ENCODE measurements around the gene ANXA1.

GRCh38 chr9:70481539-70481815 lies 67.0 kb upstream of the KLF9 start:
- PRO-cap: unidirectional peak, plus-strand start at chr9:70481749
- RAMPAGE, long total RNA: no peak

GRCh38 chr9:70563081-70564349 lies 149.1 kb upstream of the KLF9 start:
- PRO-cap: unidirectional peak, minus-strand start at chr9:70563465; unidirectional peak, minus-strand start at chr9:70563834
- RAMPAGE, long total RNA: no peak

GRCh38 chr9:71638483-71639152 lies 129.7 kb downstream of the CEMIP2 start:
- PRO-cap: no peak
- RAMPAGE, long total RNA: no peak

DNA sequence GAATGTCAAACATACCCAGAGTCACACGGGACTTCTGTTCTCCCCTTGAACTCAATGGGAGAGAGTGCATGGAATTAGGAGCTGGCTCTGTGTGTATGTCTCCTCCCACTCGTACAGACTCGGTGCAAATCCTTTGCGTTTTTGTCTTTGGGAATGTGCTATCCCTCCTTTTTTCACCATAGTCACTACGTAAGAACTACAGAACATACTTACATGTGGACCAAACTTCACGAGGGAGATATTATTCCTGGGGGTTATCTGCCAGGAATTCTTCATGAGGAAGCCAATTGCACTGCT lies 56.5 kb downstream of the CEMIP2 start:
- PRO-cap: no peak
- RAMPAGE, long total RNA: no peak

GRCh38 chr9:71758602-71759186 lies 9.6 kb downstream of the CEMIP2 start:
- PRO-cap: no peak
- RAMPAGE, long total RNA: no peak

DNA sequence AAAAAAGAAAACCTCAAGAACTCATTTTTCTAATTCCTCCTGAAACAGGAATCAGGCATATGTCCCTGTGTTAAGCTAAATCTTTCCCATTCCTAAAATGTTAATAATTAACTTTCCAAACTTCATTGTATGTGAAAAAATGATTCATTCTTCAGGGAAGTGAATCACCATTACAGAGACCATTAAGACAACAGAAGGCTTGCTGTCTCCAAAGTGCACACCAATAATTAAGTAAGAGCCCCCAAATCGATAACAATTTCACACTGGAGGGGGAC lies 5.3 kb downstream of the CEMIP2 start:
- PRO-cap: no peak
- RAMPAGE, long total RNA: no peak

DNA sequence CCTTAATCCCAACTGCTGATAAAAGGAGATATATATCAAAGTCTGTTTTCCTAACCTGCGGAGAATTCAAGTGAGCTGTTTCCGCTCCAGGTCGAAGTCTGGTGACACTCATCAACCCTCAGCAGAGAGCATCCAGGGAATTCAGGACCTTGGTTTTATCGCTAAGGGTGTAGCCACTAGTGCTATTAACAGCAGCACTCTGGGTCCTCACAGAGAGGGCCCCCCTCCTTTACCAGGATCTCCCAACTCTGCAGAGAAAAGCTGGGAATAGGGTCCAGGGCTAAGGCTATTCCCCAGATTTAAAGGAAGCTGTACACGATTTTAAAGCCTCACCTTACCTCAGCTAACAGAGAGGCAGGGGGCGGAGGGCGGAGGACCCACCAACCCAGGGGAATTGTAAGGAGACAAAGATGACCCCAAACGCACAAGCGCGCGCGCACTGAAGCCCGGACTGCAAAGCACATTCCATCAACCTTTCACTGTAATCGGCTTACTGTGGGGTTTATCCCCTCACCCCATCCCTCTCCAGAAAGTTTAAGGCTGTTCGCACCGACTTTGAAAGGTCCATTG lies 770 bp downstream of the CEMIP2 start:
- PRO-cap: no peak
- RAMPAGE, long total RNA: no peak

GRCh38 chr9:71768990-71770191 lies 1.1 kb upstream of the CEMIP2 start:
- PRO-cap: bidirectional peak, plus-strand start at chr9:71769046, minus-strand start at chr9:71768890; unidirectional peak, minus-strand start at chr9:71769466; unidirectional peak, minus-strand start at chr9:71769663; unidirectional peak, minus-strand start at chr9:71769683
- RAMPAGE, long total RNA: start-site peak on the minus strand at chr9:71769421-71769466, 25 reads

- PRO-cap: no peak
- RAMPAGE, long total RNA: no peak
Observed at GRCh38 chr9:71945180-71945433, 33.7 kb downstream of the C9orf85 start.

GRCh38 chr9:72127892-72128201 lies 21.4 kb upstream of the GDA start:
- PRO-cap: no peak
- RAMPAGE, long total RNA: no peak

DNA sequence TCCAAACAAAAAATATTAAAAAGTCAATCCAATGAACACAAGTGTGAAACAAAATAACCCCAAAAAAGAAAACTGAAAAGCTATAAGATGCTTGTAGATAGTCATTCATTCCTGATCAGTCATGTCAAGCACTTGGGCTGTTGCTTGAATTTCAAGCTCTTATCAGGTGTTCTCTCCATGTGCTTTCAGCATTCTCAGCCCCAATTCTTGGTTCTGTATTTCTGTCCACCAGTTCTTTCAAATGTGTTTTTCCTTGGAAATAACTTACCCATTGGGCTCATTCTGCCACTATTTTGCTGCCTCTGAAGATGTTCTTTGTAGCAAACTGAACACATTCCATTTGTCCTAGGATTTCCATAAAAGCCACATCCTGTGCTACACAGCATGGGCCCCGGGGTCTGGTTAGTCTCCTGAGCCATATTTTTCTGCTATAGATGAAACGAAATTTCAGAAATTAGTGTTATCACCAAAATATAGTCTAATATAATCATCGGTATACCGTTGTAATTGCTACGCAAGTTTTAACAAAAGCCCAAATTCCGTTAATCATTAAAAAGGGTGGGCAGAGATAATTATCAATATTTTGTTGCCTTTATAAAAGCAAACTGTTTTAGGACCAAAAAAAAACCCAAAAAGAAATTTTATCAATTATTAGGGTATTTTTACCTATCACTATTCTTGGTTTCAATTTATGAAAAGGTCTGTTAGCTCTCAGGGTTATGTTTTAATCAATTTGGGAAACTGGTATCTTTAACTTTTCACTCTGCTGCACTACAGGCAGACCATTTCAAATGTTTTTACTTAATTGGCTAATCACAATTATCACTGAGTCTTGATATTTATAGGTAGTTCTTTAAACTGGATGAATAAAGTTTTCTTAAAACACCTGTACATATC lies 4.4 kb downstream of the ZFAND5 start:
- PRO-cap: no peak
- RAMPAGE, long total RNA: no peak

DNA sequence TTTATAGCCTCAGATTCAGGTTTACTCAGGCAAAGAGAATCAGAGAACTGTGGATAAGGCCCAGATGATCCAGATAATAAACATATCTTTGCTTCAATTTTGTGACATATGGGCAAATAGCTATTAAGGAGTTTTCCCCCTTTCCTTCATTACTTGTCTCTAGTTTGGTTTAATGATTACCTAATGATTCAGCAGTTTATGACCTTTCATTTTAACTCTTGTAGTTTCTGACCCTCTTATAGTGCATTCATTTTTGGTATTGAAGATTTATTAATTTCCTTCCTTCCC lies 60.5 kb upstream of the TMC1 start:
- PRO-cap: no peak
- RAMPAGE, long total RNA: no peak

- PRO-cap: no peak
- RAMPAGE, long total RNA: no peak
Observed at GRCh38 chr9:72984972-72985537, 32.2 kb upstream of the ALDH1A1 start.

- PRO-cap: no peak
- RAMPAGE, long total RNA: no peak
Observed at GRCh38 chr9:73050808-73051321, 98.0 kb upstream of the ALDH1A1 start.

- PRO-cap: bidirectional peak, plus-strand start at chr9:73151865, minus-strand start at chr9:73151744
- RAMPAGE, long total RNA: start-site peak on the plus strand at chr9:73151854-73151909, 7,707 reads
Observed at GRCh38 chr9:73151451-73152462, at the start of gene ANXA1. ANXA1 (plus strand) TSS chr9:73151865.

DNA sequence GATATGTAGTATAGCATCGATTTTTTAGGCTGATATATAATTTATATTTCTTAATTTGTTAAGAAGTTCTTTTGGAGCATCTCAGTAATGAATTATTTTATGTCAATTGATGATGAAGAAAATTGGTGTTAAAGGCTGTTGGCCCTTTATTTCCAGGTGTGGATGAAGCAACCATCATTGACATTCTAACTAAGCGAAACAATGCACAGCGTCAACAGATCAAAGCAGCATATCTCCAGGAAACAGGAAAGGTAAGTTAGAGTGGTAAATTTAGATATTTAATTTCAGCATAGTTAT lies 7.5 kb downstream of the ANXA1 start:
- PRO-cap: no peak
- RAMPAGE, long total RNA: start-site peak on the plus strand centred at position 65 of the sequence, 373 bp wide, 1,647 reads

DNA sequence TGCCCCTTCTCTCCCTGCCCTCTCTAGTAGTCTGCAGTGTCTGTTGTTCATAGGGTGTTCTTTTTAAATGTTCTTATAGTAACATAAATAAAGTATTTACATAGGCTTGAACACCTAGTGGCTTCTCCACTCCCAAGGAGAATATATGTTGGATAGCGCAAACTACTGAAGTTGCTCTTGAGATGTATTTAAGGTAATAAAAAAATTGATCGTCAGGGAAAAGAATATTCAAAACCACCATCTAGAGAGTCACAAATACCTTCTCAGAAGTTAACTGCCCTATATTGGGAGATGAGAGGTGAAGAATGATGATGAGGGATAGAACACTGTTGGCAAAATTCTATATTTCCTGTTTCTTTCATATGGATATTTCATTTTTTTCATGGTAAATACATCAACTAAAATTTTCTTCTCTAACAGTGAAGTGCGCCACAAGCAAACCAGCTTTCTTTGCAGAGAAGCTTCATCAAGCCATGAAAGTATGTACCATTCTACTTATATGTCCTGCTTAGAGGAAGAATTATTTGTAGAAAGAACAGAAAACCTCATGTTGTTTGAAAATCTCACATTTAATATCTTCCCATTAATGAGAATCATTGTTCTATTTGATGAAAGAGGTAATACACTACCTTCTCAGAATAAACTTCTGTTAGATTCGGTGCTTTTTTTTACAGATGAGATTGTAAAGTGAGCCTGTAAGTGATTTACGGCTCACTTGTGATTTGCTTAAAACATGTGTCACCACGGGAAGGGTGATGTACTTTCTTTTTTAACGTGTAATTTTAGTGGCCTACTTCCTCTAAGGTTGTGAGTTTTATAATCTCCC lies 15.6 kb downstream of the ANXA1 start:
- PRO-cap: no peak
- RAMPAGE, long total RNA: no peak

DNA sequence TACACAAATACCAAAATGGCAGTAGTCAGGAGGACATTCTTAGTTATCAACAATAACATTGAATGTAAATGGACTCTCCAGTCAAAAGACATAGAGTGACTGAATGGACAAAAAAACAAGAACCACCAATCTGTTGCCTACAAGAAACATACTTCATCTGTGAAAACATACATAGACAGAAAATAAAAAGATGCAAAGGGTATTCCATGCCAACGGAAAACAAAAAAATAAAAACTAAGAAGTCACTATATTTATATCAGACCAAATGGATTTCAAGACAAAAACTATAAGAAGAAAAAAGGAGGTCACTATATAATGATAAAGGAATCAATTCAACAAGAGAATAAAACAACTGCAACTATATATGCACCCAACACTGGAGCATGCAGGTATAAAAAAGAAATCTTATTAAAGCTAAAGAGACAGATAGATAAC lies 479.4 kb upstream of the RORB start:
- PRO-cap: no peak
- RAMPAGE, long total RNA: no peak

DNA sequence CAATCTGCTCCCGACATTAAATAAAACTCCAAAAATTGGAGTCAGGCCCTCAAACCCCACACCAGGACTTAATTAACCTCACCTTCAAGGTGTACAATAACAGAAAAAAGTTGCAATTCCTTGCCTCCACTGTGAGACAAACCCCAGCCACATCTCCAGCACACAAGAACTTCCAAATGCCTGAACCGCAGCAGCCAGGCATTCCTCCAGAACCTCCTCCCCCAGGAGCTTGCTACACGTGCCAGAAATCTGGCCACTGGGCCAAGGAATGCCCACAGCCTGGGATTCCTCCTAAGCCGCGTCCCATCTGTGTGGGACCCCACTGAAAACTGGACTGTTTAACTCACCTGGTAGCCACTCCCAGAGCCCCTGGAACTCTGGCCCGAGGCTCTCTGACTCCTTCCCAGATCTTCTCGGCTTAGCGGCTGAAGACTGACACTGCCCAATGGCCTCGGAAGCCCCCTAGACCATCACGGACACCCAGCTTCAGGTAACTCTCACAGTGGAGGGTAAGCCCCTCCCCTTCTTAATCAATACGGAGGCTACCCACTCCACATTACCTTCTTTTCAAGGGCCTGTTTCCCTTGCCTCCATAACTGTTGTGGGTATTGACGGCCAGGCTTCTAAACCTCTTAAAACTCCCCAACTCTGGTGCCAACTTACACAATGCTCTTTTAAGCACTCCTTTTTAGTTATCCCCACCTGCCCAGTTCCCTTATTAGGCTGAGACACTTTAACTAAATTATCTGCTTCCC lies 409.3 kb upstream of the RORB start:
- PRO-cap: no peak
- RAMPAGE, long total RNA: no peak

DNA sequence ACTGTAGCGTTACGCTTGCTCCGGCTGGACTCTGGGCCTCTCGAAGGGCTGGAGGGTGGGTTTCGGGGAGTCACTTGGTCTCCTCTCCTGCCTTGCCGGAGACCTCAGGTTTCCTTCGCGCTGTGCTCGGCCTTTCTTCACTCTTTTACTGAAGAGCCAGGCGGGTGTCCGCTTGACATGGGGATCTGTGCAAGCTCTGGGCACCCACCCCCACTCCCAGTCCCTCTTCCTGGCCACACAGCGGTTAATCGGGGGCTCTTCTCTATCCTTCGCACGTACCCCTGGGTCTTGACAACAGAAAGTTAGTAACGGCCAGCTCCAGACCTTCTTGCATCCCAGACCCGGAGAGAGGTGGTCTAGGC lies 1.7 kb downstream of the RORB start:
- PRO-cap: unidirectional peak, minus-strand start at position 150 of the sequence
- RAMPAGE, long total RNA: no peak